Renal cortical epithelial cell (primary cell): ENCODE measurements around the gene CEACAM21.

GRCh38 chr19:40921091-40922051 is 39.3 kb upstream of the CYP2A7 start:
- RRBS, result no CpG with 5 or more reads among the region's 10 CpGs

- RRBS, result no CpG with 5 or more reads among the region's 10 CpGs
Observed at GRCh38 chr19:40922265-40923188, 40.5 kb upstream of the CYP2A7 start.

DNA sequence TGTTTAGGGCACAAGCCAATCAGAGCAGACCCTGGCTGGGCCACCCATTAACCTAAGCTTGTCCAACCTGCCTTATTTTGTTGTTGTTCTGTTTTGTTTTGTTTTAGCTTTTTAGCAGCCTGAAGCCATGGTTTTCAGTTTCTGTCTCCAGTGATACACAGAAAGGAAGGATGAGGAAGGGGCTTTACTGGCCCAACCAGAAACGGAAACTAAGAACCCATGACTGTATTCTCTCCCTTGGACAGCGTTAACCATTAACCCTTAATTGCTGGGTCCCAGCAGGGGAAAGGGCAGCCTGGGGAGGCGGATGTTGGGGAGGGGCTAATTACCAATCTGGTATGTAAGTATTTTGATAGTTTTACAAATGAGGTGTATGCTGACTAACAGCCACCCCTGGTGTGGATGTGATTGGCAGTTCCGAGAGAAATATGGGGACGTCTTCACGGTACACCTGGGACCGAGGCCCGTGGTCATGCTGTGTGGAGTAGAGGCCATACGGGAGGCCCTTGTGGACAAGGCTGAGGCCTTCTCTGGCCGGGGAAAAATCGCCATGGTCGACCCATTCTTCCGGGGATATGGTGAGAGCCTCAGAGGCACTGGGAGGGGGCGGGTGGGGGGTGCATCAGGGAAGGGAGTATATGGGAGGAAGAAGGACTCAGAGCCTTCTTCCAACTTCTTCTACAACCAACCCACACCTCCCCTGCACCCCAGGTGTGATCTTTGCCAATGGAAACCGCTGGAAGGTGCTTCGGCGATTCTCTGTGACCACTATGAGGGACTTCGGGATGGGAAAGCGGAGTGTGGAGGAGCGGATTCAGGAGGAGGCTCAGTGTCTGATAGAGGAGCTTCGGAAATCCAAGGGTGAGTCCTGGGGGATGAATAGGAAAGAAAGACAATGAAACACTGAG is 12.8 kb downstream of the CYP2B6 start:
- RRBS, result no CpG with 5 or more reads among the region's 21 CpGs

- RRBS, result no CpG with 5 or more reads among the region's 4 CpGs
Observed at GRCh38 chr19:41295034-41295655, 14.8 kb upstream of the CCDC97 start.

DNA sequence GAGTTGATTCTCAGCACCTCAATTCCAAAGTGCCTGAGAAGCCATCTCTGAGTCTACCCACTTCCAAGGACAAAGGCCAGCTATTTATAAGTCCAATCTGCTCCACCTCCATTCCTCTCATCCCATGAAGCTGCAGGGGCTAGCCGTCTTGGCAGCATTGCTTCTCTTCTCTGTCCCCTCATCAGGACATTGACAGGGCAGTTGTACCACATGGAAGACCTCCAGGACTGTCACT is 11.4 kb upstream of the CCDC97 start:
- RRBS, result no CpG with 5 or more reads among the region's 1 CpG

DNA sequence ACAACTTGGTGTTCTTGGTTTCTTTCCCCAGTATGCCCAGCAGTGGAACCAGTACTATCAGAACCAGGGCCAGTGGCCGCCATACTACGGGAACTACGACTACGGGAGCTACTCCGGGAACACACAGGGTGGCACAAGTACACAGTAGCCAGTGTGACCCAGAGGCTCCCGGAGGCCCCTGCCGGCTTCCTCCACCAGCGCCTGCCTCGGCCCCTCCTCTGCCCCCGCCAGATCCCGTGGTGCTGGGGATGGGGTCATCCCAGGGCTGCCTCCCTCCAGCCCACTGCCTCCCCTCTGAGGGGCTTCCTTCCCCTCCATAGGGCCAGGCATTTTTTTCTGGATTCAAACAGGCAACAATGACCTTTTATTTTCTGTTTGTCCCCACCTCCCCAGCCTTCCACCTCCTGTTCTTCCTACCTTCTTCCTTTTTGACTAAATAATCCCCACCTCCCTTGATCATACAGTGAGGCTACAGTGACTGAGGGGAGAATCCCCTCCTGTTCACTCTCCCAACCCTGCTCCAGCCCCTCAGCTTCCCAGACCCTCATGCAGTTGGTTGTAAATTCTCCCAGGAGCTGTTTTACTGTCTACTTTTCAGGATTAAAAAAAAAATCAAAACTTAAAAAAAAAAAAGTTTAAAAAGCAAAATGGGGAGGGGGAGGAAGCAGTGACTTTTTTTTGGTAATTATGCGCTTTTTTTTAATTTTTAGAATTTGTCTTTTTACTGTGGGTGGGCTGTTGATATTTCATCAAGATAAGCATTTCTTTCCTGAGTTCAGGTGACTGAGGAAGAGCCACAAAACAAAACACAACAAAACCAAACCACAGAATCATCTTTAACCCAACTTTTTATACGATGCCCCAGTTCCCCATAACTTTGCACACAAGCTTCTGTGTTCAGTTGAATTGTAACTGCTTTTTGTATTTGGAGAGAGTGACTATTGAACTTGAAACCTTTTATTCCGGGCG is 3.3 kb upstream of the CCDC97 start:
- RRBS, result 93% methylated on average over 2 of the region's 15 CpGs

GRCh38 chr19:41316594-41317693 is 7.0 kb downstream of the CCDC97 start:
- RRBS, result no CpG with 5 or more reads among the region's 23 CpGs

- RRBS, result 3% methylated on average over 3 of the region's 15 CpGs
Observed at GRCh38 chr19:41352313-41352652, 1.4 kb downstream of the TGFB1 start.

DNA sequence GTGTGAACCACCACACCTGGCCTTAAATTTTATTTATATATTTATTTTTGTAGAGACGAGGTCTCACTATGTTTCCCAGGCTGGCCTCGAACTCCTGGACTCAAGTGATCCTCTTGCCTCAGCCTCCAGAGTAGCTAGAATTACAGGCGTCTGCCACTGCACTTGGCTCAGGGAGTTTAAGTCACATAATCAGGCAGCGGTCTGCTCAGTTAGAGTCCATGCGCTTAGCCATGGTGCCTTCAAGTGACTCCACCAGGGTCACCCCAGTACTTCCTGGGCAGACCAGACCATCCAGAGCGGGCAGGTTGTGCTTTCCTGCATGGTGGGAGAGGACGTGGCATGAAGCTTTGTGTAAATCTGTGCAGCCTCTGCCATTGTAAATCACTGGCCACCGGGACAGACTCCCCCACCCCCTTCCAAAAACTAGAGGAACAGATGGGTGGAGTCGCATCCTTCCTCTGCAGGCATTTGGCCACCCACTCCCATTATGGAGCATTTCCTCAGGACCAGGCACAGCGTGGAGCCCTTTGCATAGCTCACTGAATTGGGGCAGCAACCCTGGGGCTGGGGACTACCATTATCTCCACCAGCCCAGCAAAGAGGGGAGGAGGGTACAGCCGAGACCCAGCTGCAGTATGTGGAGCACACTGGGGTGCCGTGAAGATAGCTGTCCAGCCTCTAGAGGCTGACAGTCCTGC is 8.1 kb downstream of the BCKDHA start:
- RRBS, result no CpG with 5 or more reads among the region's 12 CpGs

DNA sequence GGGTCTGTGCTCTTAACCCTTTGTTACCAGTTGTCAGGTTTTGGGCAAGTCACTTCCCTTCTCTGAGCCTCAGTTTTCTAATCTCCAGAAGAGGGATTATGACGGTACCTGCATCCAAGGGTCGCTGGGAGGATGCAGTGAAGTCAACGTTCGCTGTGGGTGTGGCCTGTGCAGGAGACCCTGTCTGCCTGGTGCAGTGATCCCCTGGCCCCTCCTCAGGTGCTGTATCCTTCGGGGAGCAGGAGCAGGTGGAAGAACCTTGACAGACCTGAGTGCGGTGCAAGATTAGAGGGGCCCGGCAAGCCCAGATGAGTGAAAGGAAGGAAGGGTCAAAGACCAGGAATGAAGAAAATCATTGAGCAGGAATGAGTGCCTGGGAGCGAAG is 12.8 kb downstream of the B3GNT8 start:
- RRBS, result no CpG with 5 or more reads among the region's 8 CpGs

GRCh38 chr19:41415175-41415645 is 12.0 kb downstream of the B3GNT8 start:
- RRBS, result no CpG with 5 or more reads among the region's 9 CpGs

- RRBS, result no CpG with 5 or more reads among the region's 7 CpGs
Observed at GRCh38 chr19:41467517-41468054, 24.6 kb downstream of the ERICH4 start.

DNA sequence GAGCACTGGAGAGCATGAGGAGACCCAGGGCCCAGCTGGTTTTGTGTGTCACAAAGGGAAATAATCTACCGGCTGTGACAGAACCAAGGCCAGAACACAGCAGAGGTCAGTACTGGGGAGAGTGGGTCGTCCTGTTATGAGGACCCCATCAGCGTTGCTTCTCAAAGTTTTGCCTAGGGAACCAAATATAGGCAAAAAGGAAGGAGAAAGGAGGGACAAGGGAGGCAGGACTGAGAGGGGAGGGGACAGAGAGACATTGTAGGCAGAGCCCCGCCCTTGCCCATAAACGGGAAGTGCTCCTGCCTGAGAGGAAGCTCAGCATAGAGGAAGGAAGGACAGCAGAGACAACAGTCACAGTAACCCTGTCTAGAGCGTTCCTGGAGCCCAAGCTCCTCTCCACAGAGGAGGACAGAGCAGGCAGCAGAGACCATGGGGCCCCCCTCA is at the start of gene CEACAM21:
CEACAM21 (plus strand) TSS at position 321 of the 444 bp plus-strand sequence.
- RRBS, result no CpG with 5 or more reads among the region's 6 CpGs

GRCh38 chr19:41734163-41735213 is 20.8 kb upstream of the CEACAM6 start:
- RRBS, result no CpG with 5 or more reads among the region's 8 CpGs

DNA sequence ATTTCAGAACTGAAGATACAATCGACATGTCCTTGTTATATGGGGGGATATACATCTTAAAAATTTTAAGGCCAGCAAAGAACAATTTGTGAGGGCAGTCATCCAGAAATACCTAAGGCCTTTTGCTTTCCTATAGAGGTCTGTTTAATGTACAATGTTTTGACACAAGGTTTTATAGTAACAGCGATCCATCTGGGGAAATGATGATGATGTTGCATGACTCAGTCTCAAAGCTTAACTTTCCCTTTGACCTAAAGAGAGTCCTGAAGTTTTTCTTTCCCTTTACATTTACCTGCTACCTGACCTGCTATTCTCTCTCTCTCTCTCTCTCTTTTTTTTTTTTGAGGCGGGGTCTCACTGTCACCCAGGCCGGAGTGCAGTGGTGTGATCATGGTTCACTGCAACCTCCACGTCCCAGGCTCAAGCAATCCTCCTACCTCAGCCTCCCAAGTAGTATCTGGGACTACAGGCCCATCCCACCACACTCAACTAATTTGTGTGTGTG is 20.1 kb upstream of the CEACAM6 start:
- RRBS, result no CpG with 5 or more reads among the region's 5 CpGs

DNA sequence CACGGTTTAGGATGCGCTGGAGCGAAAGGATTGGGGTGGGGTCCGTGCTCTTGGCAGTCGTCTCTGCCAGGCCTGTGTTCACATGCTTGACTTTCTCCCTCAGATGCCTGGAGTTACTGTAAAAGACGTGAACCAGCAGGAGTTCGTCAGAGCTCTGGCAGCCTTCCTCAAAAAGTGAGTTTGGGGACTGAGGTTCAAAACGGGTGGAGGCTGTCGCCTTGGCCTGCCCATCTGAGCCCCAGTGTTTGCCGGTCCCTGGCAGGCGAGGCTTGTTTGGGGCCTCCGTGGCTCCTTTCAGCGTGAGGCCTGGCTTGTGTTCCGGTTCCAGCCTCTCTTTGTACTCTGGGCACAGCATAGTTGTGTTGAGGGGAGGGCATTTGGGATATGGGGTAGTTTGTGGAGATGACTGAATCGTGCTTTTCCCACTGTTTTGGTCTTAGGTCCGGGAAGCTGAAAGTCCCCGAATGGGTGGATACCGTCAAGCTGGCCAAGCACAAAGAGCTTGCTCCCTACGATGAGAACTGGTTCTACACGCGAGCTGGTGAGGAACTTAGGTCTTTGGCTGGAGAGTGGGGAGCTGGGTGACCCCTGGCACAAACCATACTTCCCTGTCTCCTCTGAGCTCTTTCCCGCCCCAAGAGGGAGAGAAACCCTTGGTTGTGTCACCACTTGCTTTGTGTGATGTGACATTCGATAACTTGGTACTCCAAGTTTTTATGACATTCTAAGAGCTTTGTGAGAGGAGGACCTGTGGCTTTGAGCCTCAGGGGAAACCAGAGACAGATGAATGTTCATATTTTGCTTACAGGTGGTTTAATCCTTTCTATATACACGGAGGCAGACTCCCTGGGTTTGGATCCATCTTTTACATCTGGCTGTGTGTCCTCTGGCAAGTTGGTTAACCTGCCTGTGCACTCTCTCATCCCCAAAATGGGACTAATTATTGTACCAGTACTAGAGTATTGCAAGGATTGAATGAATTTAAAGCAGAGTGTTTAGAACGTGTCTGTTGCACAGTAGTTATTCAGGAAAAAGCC is 935 bp downstream of the RPS19 start:
- RRBS, result 3% methylated on average over 4 of the region's 25 CpGs

DNA sequence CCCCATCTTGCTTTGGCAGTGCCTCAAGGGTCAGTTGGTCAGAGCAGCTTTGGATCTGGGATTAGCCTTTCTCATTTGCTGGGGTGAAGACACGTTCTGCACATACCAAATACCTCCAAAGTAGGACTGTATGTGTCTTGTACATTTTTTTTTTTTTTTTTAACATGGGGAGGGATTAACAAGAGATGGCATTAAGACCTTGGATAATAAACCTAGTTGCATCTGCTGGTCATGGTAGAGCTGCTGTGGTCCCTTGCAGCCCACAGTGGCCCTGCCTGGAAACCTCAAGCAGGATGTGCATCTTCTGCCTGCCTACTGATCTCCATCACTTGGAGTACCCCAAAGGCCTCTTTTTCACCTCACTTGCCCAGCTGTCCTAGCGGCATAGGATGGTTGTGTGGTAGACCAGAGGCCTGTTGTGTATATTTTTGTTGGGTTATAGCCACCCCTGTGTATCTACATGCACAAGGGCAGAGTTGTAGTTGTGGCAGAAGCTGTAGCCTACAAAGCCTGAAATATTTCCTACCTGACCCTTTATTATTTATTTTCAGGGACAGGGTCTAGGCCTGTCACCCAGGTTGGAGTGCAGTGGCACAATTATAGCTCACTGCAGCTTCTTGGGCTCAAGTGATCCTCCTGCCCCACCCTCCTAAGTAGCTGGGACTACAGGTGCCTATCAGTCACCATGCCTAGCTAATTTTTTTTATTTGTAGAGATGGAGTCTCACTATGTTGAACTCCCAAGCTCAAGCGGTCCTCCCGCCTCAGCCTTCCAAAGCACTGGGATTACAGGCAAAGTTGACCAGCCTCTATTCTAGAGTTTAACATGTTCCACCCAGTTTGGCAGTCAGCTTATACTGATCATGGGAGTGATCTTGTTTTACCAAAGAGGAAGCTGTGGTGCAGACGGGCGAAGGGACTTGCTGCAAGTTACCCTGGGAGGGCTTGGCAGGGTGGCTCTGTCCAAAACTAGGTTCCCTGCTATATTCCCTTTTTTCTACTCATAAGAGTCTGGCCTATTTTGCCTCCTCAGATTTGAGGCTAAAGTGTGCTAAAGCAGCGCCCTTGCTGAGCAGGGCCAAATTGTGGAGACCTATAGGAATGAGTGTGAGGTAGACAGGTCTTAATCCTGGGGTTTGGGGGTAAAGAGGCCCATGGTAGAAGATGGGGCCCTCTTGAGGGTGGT is 2.8 kb downstream of the RPS19 start:
- RRBS, result no CpG with 5 or more reads among the region's 7 CpGs

GRCh38 chr19:41877899-41878474 is 908 bp downstream of the CD79A start:
- RRBS, result no CpG with 5 or more reads among the region's 9 CpGs

- RRBS, result no CpG with 5 or more reads among the region's 8 CpGs
Observed at GRCh38 chr19:41886758-41887331, 3.9 kb downstream of the ARHGEF1 start.

- RRBS, result 93% methylated on average over 11 of the region's 36 CpGs
Observed at GRCh38 chr19:41904196-41905380, 21.6 kb downstream of the ARHGEF1 start.